ENCODE results near the genes OR8K1, OR5M8 and MPEG1.

- PRO-cap: no peak
- RAMPAGE, long total RNA, 5 experiments: no peak in any of the 5 experiments
- RRBS: no CpG with 5 or more reads among the region's 1 CpG
Observed at GRCh38 chr11:56345809-56346236, at the start of gene OR8K1. OR8K1 (plus strand) TSS chr11:56346039.

GRCh38 chr11:56491293-56491640, at the start of gene OR5M8:
OR5M8 (minus strand) TSS chr11:56491370.
- PRO-cap: no peak
- RAMPAGE, long total RNA, 5 experiments: no peak in any of the 5 experiments
- RRBS: no CpG with 5 or more reads among the region's 5 CpGs

DNA sequence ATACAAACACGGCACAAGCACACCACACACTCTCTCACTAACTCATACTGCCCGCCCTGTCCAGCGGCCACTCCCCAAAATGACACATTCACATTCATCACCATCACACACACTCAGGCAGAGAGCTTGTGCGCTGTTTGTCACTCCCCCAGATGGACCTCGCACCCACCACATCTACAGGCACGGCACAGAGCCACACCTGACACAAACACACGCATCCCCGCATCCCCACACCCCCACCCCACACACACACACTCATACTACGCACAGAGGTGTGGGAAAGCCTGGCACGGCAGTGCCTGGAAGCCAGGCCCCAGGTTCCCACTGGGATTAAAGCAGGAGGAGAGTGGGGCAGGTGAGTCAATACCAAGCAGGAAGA, 20.9 kb downstream of the TNKS1BP1 start:
- PRO-cap: no peak
- RAMPAGE, long total RNA, 5 experiments: start-site peak on the minus strand in 1 of 5 experiments, centred at position 140 of the sequence, 6 reads per replicate
- RRBS: no CpG with 5 or more reads among the region's 10 CpGs

DNA sequence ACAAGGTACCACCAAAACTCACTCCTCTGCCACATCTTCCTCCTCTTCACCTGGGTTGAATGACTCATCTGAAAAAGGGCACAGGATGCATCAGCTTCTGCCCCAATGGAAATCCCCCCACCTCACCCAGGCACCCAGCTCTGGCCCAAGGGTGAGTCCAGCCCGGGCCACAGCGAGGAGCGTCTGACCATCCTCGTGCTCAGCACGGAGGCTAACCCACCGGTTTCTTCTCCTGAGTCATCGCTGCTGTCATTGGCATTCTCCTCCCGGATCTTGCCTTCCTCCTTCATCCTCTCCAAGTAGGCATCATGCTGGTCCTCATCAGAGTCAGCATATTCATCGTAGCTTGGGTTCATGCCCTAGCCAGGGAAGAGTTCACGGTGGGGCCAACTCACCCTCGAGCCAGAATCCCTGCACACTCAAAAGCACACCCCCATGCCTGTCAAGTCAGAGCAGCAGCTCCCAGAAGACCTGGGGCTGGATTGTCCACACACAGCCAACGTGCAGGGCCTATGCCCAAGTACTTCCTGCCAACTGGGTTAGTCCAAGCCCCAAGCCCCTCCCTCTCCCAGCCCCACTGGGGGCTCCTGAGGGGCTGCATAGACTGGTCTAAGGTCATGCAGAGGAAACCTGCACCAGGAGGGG, 5.4 kb upstream of the TNKS1BP1 start:
- PRO-cap: no peak
- RAMPAGE, long total RNA, 5 experiments: start-site peak on the minus strand in 3 of 5 experiments, centred at positions 50 to 323 of the sequence, 45 to 154 reads per replicate
- RRBS: 88% methylated on average over 6 of the region's 12 CpGs

- PRO-cap: no peak
- RAMPAGE, long total RNA, 5 experiments: start-site peak on the minus strand in 1 of 5 experiments, at chr11:57330861-57330905 at its widest, 16 reads per replicate
- RRBS: no CpG with 5 or more reads among the region's 8 CpGs
Observed at GRCh38 chr11:57330716-57331229, 4.9 kb downstream of the SSRP1 start.

DNA sequence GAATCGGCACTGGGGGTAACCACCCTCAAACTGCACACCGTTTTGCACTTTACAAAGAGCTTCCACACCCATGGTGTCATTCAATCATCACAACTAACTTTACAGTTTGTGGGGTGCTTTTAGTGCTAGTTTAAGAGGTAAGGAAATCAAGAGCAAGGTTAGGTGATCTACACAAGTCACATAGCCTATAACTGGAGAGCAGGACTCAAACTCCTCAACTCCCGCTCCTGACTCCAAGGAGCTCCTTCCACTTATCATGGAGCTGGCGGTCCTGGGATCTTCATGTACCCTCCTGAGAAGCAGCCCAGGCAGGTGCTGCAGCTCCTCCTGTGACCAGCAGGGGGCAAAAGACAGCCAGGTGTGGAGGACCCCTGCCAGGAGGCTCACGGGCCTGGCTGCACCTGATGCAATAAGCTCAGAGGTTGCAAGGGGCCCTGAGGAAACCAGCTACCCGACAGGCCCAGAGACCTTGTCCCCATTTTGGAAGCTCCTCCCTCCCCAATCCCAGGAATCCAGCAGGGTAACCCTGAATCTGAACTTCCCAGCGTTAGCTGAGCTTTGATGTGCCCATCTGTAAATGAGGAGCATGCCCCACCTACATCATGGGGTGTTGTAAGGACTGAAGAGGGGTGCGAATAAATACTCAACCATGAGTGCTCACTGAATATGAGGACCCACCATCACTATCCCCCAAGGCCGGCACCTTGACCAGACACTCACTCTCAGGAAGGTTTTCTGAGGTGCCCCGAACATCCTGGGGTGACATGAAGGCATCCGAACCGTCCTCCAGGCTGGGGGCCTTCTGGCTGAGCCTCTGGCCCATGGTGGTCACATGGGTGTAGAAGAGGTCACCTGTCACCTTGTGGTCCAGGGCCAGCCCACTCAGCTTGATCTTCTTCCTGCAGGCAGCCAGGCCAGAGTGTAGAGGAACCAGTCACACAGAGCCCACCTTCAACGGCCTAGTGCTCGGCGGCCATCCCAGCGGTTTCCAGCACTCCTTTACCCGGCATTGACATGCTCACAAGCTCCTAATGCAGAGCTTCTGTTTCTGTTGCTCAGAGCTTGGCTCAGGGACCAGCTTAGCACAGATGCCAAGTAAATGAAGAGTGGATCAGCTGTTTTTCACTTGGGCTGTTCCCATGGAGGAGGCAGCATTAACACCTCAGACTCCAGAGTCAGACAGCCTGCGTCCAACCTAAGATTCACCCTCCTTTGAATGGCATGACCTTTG, 21.8 kb downstream of the SLC43A1 start:
- PRO-cap: no peak
- RAMPAGE, long total RNA, 5 experiments: start-site peak on the minus strand in 1 of 5 experiments, centred at position 815 of the sequence, 9 reads per replicate
- RRBS: no CpG with 5 or more reads among the region's 18 CpGs

DNA sequence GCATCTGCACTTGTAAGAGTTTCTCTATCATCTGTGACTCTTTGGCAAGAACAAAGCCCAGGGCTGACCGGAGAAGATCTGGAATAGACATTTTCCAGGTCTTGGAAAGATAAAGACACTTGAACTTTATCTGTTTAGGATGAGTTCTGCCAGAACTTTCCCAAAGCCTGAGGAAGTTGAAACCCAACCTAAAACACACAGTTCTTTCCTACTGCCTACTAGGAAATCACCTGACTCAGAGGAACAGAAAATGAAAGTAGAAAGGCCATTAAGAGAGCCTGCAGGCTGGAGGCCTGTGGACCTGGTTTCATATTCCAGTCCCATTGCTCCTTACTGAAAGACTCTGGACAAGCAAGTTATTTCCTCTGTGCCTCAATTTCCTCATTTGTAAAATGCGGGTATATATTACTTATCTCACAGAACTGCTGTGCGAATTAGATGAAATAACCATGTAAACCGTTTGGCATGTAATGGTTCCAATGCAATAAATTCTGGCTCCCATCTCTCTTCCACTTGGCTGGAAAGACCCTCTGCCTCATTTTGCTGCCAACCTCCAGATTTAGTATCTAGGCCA, 1.3 kb downstream of the UBE2L6 start:
- PRO-cap: unidirectional peak, plus-strand start at position 275 of the sequence; unidirectional peak, plus-strand start at position 323 of the sequence
- RAMPAGE, long total RNA, 5 experiments: no peak in any of the 5 experiments
- RRBS: no CpG with 5 or more reads among the region's 4 CpGs

GRCh38 chr11:57598613-57599139, 1.2 kb downstream of the SERPING1 start:
- PRO-cap: no peak
- RAMPAGE, long total RNA, 5 experiments: no peak in any of the 5 experiments
- RRBS: no CpG with 5 or more reads among the region's 7 CpGs

GRCh38 chr11:57616415-57616854, 18.9 kb downstream of the SERPING1 start:
- PRO-cap: no peak
- RAMPAGE, long total RNA, 5 experiments: no peak in any of the 5 experiments
- RRBS: no CpG with 5 or more reads among the region's 3 CpGs

DNA sequence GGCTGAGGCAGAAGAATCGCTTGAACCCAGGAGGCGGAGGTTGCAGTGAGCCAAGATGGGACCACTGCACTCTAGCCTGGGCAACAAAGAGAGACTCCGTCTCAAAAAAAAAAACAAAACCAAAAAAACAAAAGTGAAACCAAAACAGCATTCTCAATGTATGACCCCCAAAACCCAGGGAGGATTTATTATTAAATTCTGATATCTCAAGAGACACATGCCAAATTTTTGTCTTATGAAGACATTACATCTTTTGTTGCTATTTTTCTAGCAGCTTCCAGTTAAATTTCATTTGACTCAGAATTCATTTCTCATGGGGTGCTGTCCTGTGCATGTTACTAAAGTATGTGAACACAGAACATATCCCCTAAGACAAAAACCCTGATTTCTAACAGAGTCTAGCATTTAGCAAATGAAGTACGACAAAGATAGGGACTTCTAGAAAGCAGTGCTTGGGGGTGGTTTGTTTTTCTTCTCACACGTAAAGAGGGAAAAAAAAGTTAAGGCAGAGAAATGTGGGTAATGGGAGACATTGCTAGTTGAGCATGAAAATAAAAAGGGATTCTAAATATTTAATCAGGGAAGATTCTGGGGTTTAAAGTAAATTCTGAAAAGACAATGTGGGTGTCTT, 3.1 kb upstream of the YPEL4 start:
- PRO-cap: no peak
- RAMPAGE, long total RNA, 5 experiments: no peak in any of the 5 experiments
- RRBS: no CpG with 5 or more reads among the region's 5 CpGs

GRCh38 chr11:57703363-57704204, 8.4 kb downstream of the MED19 start:
- PRO-cap: no peak
- RAMPAGE, long total RNA, 5 experiments: no peak in any of the 5 experiments
- RRBS: no CpG with 5 or more reads among the region's 6 CpGs

DNA sequence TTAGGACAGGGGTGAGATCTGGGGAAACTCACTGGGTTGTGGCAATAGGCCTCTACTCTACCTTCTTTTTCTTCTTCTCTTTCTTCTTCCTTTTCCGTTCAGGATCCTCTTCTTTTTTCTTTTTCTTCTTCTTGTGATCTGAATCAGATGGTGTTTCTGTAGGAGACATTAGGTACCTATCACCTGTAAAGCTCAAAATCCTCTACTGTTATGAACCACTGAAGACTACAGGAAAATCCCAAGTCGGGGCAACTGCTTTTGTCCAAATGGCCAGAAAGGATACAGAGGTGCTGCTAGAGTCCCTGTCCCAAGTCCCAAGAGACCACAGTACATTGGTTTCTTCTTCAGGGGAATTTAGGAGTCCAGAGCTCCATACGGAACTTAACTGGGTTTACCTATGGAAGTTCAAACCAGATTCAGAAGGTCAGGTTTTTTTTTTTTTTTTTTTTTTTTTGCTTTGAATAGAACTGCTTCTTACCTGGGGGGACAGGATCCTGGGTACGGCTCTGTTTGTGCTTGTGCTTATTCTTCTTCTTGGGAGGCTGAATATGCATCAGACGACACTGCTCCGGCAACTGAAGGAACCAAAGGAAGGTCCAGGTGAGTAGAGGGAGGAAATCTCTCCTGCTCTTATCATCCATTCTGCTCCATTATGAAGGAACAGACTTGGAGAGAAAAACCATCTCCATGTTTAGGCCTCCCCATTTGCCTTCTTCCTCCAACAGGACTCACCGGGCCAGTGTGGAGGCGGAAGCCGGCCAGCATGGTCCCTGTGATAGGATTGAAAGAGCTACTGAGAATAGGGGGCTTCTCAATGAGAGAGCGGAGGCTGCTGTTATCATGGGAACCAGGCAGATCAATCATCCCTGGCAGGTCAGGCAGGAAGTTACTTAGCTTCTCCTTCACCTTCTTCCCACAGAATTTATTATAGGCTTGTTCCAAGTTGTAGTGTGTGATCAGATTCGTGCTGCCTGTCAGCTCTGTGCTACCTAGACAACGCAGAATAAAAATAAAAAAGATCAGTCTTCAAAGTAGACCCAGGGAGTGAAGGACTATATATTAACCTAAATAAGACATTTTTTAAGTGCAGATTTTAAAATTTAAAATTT, 7.4 kb downstream of the MED19 start:
- PRO-cap: no peak
- RAMPAGE, long total RNA, 5 experiments: start-site peak on the minus strand in 1 of 5 experiments, centred at positions 55 to 642 of the sequence, 5 to 9 reads per replicate
- RRBS: no CpG with 5 or more reads among the region's 12 CpGs

GRCh38 chr11:57742506-57742787, 1.2 kb downstream of the SELENOH start:
- PRO-cap: no peak
- RAMPAGE, long total RNA, 5 experiments: no peak in any of the 5 experiments

GRCh38 chr11:57752907-57753494, 1.4 kb upstream of the BTBD18 start:
- PRO-cap: no peak
- RAMPAGE, long total RNA, 5 experiments: no peak in any of the 5 experiments
- RRBS: no CpG with 5 or more reads among the region's 39 CpGs

DNA sequence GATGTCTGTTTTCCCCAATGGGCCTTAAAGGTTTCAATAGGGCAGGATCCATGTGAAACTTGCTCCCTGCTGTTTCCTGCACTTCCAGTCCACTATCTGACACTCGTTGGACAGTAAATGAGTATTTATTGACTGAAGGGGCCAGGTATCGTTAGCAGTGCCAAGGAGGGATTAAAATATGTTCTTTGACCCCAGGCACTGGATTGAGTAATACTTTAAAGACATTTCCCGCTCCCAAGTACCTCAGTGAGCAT, 23.4 kb upstream of the OR9Q2 start:
- PRO-cap: no peak
- RAMPAGE, long total RNA, 5 experiments: no peak in any of the 5 experiments
- RRBS: no CpG with 5 or more reads among the region's 3 CpGs

GRCh38 chr11:58273595-58274035, 5.6 kb upstream of the OR10W1 start:
- PRO-cap: no peak
- RAMPAGE, long total RNA, 5 experiments: no peak in any of the 5 experiments
- RRBS: no CpG with 5 or more reads among the region's 1 CpG

GRCh38 chr11:59095270-59095544, 9.1 kb downstream of the GLYATL1B start:
- PRO-cap: no peak
- RAMPAGE, long total RNA, 5 experiments: no peak in any of the 5 experiments
- RRBS: no CpG with 5 or more reads among the region's 1 CpG

- PRO-cap: no peak
- RAMPAGE, long total RNA, 5 experiments: start-site peak on the plus strand in 2 of 5 experiments, at chr11:59181789-59182451 at its widest, 18 to 48 reads per replicate
- RRBS: 88% methylated on average over 5 of the region's 33 CpGs
Observed at GRCh38 chr11:59181520-59182609, 9.9 kb downstream of the DTX4 start.

DNA sequence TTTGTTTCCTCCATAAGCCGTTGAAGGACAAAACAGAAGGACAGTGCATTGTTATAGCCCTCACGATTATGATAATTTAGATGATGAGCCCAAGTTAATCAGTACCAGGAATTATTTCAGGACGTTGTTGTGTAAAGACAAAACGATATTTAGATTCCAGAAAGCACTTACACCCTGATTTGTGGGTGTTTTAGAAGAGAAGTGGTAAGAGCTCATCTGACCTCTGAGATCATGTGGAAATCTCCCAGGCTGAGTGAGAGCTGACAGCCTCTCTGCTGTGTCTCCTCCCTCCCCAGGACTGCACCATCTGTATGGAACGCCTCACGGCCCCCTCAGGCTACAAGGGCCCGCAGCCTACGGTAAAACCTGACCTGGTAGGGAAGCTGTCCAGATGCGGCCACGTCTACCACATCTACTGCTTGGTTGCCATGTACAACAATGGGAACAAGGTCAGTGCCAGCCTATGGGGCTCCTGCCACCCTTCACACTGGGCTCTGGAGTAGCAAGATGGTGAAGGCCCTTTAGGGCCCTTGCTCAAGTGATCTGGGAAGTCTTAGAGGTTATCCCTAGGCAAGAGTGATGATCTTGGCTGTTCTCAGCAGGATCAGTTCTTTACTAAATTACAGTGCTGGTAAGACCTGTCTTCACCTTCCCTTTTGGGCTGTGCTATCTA, 20.0 kb downstream of the DTX4 start:
- PRO-cap: no peak
- RAMPAGE, long total RNA, 5 experiments: no peak in any of the 5 experiments
- RRBS: no CpG with 5 or more reads among the region's 10 CpGs

DNA sequence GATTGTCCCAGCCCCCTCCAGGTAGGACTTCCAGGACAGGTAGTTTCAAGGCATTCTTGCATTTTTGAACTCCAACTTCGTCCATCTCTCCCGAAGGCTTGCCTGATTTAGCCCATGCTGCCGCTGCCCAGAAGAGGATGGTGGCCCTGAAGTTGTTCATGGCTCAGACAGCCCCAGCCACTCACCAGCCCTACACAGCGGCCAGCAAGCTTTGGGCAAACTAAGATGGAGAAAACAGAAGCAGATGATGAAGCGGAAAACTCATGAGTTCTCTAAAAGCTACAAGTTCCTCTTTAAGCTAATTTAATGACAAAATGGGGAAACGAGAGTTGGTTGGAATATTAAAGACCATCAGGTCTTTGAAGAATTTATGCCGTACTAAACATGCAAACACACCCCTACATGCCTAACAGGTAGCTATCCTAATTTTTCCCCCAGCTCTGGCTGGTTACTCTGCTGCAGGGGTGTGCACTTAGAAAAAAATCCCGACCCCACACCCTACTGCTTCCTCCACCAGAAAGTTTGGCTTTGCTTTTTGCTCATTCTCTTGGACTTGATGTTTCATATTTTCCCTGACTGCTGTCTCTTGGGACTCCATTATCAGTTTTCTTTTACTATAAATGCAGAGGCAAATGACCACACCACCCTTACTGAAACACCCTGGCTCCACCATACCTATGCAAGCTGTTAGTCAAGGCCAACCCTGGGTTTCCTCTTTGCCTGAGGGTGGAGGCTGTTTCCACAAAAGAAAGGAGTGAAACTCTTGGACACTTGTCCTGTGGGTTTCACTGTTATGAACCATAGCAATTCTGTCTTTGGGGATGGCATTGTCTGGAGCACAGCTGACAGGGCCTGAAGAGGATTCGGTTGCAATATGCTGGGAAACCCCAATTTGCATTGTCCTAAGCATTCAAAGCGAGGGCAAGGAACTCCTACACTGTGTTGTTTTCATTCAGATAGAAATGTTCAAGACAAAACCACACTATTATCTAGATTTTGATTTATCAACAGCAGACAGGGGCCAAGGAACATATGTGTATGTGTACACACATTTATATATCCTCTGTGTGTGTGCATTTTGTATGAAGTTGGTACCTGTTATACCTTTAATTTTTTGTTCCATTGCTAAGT, at the start of gene MPEG1:
Gene MPEG1 (minus strand): TSS at position 222 of the 1,131 bp plus-strand sequence.
- PRO-cap: no peak
- RAMPAGE, long total RNA, 5 experiments: start-site peak on the minus strand in 3 of 5 experiments, centred at positions 104 to 215 of the sequence, 8 to 156 reads per replicate
- RRBS: no CpG with 5 or more reads among the region's 10 CpGs

Data from stomach (tissue), 7 donors.